ENCODE data around the gene FGF10.

DNA sequence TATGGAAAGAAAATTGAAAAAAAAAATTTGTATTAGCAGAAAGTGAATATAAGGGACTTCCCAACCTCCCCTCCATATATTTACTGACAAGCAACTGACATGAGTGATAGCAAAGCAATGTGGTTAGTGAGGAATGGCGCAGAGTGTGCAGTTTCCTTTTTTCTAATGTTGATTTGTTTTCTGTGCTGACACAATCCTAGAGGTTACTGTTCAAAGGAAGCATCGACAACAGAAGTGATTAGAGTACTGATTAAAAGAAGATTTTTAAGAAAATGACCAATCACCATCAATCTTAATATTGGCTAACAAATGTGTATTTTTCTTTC lies 1.7 kb upstream of the PTGER4 start:
- RAMPAGE, long total RNA: no peak
- RRBS: no CpG with 5 or more reads among the region's 2 CpGs

DNA sequence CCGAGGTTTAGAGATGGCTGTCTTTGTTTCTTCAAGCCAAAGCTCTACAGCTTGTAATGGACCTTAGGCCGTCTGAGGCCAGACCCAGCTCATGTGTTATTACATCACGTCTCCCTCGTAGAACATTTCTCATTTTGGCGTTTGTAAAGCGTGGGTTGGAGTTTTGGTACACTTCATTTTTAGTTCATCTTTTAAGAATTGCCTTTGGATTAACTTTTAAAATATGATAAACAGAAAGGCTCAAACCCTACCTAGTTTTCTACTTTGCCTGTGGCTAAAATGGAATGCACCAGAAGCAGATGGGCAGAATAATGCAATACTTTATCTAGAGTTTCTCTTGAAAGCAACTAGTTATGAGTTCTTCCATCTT lies 3.0 kb downstream of the PTGER4 start:
- RAMPAGE, long total RNA: no peak
- RRBS: no CpG with 5 or more reads among the region's 6 CpGs

DNA sequence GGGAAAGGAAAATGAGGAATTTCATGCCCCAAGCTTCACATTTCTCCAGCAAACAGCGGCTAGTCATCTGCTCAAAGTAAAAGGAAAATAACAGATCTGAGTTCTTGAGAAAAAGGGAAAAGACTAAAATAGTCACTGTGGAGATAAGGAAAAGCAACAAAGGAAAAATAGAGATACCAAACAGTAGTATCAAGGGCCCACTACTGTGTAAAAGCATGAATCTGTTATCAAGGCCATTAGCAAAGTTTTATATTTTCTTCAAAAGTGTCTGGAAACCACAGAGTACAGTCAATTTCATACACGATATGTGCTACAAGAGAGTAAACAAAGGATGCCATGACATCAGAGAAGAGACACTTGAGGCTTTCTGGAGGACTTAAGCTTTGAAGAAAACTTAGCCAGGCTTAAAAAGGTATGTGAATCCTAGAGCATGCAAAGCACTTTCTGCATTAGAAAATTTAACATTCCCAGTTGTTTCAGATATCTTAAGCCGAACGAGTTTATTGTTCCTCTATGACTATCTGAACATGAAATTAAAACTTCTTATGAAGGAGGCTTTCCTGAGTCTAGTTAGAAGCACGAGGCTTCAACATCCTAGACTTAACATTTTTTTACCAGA lies 1.3 kb downstream of the TTC33 start:
- RAMPAGE, long total RNA: no peak
- RRBS: no CpG with 5 or more reads among the region's 5 CpGs

DNA sequence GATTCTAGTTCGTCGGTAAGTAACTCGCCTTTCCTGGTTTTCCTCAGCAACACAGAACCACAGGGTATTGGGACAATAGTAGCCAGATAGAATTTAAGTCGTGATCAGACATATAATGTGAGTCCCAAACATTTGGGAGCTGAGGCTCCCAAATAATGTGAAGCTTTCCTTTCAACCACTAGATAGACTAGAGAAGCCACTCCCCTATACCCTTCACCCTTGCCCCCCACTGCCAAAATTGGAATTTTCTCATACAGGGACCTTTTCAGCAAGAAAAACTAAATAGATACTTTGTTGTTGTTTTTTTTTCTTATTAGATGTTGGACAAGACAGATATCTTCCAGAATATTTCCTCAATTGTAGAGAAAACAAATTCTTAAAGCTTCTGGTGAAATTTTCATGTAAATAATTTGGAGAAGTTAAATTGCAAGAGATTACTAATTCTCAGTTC lies 1.9 kb downstream of the C6 start:
- RAMPAGE, long total RNA: no peak
- RRBS: no CpG with 5 or more reads among the region's 4 CpGs

- RAMPAGE, long total RNA: no peak
- RRBS: no CpG with 5 or more reads among the region's 3 CpGs
Observed at GRCh38 chr5:41334736-41335085, 121.4 kb upstream of the C6 start.

- RAMPAGE, long total RNA: no peak
- RRBS: no CpG with 5 or more reads among the region's 4 CpGs
Observed at GRCh38 chr5:42515489-42516032, 92.3 kb downstream of the GHR start.

- RAMPAGE, long total RNA: no peak
- RRBS: no CpG with 5 or more reads among the region's 2 CpGs
Observed at GRCh38 chr5:42516090-42516666, 92.9 kb downstream of the GHR start.

DNA sequence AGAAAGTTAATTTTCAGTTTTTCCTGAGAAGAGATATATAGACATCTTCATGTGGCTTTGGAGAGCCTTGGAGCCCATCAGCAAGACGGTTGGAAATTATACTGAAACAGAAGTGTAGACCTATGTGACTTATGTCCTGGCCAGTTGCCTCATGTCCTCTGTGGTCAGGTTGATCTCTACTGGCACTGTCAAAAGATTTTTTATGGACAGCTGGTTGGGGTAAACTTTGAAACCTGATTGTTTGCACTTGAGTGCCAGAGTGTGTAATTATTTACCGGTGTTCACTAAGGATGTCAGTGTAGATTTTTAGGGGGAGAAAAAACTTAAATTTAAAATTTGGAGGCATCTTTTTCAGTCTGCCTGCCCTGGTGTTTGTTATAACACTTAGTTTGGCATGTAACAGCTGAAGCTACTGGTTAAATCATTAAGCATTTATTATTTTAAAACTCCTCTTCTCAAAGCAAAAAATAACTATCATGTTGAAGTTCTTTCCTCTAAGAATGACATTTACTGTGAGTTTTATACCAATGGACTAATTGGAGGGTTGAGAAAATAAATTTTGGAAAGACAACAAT lies 93.5 kb downstream of the GHR start:
- RAMPAGE, long total RNA: no peak
- RRBS: no CpG with 5 or more reads among the region's 2 CpGs

DNA sequence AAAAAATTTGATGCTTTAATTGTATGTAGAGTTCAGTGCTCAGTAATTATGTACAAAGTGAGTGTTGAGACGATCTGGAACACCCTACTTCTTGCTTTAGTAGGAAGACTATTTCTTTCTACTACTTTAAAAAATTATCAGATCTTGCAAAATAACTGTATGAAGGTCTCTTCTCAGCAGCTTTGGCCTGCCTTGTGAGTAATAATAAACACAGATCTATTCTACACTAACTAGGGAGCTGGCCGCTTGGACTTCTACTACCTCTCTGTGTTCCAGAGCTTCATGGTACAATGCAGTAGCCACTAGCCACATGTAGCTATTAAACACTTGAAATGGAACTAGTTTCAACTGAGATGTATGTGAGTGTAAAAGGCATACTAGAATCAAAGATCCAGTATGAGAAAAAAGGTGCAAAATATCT lies 131.1 kb downstream of the GHR start:
- RAMPAGE, long total RNA: no peak
- RRBS: no CpG with 5 or more reads among the region's 2 CpGs

- RAMPAGE, long total RNA: no peak
- RRBS: no CpG with 5 or more reads among the region's 2 CpGs
Observed at GRCh38 chr5:42875603-42876087, 64.0 kb upstream of the SELENOP start.

GRCh38 chr5:42908913-42909209 lies 97.2 kb upstream of the SELENOP start:
- RAMPAGE, long total RNA: no peak
- RRBS: no CpG with 5 or more reads among the region's 11 CpGs

DNA sequence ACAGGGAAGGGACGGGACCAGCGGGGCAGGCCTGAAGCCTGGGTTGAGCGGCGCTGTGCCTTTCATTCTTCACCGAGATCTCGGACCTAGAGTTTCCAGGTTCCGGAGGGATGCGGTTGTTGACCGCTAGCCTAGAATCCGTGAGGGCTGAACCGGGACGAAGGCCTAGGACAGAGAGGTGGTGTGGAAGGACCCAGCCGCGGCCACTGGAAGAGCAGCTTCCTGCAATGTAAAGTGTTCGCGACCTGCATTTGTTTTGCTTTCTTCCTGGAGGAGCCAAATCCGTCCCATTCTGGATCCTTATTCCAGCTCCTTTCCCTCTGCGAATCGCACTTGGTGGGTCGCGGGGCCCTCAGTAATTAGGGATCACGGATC lies 48.7 kb downstream of the ANXA2R start:
- RAMPAGE, long total RNA: no peak
- RRBS: 36% methylated on average over 5 of the region's 22 CpGs

- RAMPAGE, long total RNA: no peak
- RRBS: no CpG with 5 or more reads among the region's 11 CpGs
Observed at GRCh38 chr5:43020403-43020799, 19.7 kb downstream of the ANXA2R start.

DNA sequence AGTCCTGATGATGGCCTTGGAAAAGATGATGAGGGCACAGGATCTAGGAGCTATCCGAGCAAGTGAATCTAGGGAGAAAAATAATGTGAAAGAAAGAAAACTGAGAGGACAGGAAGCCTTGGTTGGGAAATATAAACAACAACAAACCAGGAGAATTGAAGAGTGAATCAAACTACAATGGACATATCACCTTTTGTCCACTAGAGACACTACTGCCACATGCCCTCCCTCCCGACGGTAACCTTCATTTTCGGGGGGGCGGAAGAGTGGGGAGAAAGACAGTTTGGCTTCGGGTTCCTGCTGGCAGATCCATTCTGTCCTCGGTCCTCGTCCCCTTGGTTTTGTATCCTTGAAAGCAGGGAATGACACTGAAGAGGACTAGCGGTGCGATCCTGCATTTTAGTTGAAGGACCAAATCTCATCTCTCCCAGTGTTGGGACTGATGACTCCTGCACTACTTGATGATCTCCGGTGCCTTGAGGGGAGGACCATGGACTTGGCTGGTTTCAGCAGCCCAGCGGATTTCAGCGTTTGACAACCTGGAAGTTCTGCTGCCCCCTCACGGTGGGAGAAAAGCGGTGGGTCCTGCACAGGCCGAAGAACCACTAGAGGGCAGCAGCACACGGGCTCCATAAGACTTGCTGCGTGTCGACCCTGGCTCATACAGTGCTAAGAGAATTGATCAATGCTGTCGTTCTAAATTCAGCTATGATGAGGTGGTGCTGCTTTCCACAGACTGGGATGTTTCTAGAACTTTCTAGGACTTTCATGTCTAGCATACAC lies 15.2 kb upstream of the ZNF131 start:
- RAMPAGE, long total RNA: no peak
- RRBS: no CpG with 5 or more reads among the region's 20 CpGs

DNA sequence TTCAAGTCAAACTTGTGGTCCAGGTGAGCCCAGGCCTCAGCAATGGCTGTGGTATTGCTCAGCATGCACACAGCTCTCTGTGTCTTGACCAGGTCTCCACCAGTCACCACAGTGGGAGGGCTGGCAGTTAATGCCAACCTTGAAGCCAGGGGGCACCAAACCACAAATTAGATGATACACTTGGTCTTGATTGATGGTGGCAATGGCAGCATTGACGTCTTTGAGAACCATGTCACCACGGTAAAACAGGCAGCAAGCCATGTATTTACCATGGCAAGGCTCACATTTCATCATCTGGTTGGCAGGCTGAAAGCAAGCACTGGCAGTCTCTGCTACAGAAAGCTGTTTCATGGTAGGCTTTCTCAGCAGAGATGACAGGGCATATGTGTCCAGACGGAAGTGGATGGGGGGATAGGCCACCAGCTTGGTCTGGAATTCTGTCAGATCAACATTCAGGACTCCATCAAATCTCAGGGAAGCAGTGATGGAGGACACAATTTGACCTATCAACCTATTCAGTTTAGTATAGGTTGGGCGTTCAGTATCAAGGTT lies 40.0 kb downstream of the NIM1K start:
- RAMPAGE, long total RNA: no peak
- RRBS: no CpG with 5 or more reads among the region's 4 CpGs

DNA sequence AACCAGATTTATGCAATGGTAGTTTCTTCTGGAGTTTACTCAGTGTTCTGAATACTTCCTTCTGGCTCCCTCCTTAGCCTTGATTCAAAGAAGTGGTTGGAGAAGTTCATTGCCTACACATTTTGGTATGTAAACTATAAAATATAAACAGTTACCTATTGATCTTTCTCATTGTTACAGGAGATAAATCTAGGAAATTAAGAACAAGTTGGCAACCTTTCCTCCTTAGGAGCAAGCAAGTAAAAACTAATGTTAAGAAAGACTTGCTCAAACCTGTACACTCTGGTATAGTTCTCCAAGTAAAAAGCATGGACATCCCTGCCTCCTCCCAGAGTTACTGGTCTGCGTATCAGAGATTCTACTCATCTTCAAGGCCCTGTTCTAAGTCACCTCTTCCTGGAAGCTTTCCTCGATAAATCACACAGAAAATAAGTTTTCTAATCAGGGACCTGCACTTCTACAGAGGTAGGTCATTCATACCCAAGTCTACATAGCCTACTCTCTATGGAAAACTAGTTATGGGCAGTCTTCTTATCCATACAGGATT lies 3.2 kb downstream of the HMGCS1 start:
- RAMPAGE, long total RNA: no peak
- RRBS: no CpG with 5 or more reads among the region's 2 CpGs

DNA sequence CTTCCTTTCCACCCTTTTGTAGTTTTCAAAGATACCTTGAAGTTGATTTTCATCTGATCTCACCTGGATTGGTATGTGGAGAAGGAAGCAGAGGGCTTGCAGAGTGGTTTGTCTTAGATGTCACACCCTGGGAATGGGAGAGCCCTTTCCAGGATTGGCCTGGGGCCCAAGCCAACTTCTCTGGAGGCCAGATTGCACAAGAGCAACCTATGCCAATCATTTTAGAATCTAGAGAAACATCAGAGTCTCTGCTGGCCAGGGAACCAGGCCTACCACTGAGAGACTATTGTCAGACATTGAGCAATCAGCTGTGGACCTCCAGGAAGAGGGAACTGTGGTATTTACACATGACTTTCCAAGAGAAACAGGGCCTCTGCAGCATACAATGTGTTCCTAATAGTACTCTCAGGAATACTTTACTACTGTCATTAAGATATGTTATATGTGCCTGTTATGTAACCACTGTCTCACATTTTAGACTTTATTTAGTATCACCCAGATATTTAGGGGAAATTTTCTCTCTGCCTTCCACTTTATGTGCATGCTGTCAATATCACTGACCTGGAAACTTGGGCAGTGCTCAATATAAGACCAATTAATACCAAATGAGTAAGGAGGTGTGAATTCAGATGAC lies 20.4 kb upstream of the CCL28 start:
- RAMPAGE, long total RNA: no peak

- RAMPAGE, long total RNA: no peak
- RRBS: no CpG with 5 or more reads among the region's 6 CpGs
Observed at GRCh38 chr5:43538524-43539155, 18.2 kb downstream of the PAIP1 start.

DNA sequence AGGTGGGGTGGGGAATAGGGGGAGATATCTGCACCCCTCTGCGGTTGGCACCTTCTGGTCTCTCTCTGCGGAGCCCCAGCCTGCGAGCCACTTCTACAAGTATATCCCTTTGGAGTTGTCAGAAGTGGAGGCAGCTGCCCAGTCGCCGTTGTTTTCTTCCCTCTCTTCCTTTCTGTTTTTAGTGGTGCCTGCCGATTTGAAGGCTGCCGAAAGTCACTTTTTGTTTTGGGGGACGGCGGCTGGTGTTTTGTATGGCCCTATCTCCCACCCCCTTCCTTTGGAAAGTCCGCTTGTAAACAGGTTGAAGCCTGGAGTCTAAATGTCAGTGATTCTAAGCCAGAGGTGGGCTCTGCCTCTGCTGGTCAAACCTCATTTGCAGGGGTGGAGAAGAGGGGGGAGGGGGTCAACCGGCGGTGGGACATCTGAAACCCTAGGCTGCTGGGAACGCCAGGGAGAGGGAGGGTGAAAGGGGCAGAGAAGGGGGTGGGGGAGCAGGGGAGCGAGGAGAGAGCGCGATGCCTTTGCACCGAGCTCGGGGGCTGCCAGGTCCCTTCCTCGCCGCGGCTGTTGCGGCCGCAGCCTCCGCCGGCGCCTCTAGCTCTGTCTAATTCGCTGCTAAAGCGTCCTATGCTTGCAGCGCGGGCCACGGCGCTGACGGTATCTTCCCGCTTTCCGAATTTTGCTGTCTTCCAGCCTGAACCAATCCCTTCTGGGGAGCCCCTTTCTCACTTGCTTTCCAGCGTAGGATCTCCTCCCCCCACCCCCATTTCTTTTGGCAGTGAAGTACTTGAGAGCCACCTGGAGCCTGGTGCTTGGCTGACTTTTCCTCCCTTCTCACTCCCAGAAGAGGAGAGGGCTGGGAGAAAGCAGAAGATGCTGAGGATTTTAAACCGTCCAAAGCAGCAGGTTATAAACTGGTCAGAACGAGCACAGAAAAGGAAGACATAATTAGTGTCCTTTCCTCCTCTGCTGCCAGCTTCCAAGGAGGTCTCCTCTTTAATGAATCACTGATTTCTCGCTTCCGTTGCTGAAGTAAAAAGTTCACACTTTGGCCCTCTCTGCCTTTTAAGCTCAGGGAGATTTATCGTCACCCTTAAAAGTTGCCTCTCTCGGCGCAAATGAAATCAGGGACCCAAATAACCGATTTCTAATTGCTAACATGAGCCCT lies at the start of gene FGF10:
TSS of gene FGF10 (minus strand) at position 324 of the 1,168 bp plus-strand sequence.
- RAMPAGE, long total RNA: no peak
- RRBS: no CpG with 5 or more reads among the region's 44 CpGs

DNA sequence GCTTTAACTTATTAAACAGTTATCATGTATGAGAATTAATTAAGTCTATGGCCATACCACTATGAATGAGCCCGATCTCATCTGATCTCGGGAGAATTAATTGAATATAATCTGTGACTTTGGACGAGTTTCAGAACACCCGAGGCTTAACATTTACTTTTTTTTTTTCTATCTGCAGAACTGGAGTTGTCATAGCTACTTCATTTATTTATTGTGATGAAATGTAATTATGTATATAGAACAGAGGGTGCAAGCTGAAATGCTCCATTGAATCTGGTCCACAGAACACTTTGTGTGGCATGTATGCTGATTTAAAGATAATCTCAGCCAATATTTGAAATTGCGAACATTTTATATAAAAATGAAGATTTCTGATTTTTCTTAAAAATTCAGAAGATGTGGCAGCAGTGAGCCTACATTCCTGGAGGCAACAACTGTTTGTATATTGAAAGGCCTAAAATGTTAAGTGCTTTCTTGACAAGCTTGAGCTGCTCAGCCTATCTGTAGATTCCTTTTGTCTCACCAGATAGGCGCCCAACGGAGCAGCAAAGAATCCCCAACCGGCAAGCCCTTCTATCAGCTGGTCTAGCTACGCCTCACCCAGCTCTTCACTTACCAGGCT lies 170.8 kb upstream of the MRPS30 start:
- RAMPAGE, long total RNA: no peak
- RRBS: no CpG with 5 or more reads among the region's 9 CpGs

Measured in hepatocyte (in vitro differentiated cells and primary cell).